Gallbladder (tissue), 1 donor: ENCODE data around the genes DEDD2, PHLDB3, ZNF283 and ZNF226.

DNA sequence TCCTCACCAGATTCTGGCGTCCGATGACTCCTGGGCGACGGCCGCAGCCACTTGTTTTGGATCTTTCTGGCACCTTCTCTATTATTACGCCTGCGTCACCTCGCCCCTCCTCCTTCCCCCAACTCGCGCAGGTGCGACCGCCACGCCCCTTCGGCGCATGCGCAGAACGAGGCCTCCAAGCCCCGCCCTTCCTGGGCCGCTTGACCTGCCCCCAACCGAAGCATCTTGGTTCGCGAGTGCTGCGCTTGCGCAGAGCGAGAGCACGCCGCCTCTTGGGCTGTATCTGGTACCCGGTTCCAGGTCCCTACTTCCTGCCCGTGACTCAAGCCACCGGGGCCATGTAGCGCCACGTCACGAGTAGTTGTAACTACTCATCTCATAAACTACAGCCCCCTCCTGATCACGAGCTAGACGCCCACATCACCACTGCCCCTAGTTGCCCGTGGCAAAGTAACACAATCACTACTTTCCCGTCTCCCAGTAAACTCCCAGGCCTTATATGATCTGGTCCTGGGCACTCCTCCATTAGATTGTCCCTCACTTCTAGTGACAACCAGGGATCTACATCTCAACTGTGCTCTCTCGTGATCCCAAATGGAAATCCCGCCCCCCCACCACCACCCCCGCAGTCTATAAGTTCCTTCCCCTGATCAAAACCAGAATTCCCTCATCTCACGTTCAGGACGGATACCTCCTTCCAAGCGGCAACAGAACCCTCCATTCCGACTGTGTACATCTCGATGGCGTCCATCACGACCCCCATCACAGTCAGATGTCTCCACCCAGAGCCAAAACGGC, at the start of gene DEDD2:
Gene DEDD2, minus strand, starts transcription at position 53 of the 798 bp plus-strand sequence.
- PRO-cap: bidirectional peak, plus-strand start at position 307 of the sequence, minus-strand start at position 53 of the sequence

DNA sequence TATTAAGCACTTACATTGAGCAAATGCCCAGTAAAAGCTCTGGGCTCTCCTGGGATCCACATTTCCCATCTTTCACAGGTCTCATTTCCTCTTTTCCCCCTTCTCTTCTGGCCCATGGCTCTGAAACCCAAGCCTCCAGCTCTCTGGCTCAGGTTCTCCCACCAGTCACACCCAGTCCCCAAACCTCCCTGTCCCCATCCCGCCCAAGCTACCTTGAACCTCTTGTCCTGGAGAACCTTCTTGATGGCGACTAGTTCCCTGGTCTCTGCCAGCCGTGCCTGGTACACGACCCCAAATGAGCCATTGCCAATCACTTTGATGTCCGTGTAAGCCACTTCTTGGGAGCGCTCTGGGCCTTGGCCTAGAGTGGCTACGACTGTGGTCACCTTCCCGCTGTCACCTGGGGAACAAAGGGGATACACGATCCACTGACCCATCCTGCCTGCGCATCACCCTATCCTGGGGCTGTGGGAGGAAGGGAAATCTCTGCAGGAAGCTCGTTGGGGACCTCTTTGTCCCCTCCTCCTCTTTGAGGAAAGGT, 2.6 kb downstream of the GSK3A start:
- PRO-cap: no peak

GRCh38 chr19:42279761-42280872, 11.1 kb downstream of the CIC start:
- PRO-cap: bidirectional peak, plus-strand start at chr19:42280554, minus-strand start at chr19:42280421

GRCh38 chr19:42294148-42295070, 7.5 kb upstream of the PRR19 start:
- PRO-cap: no peak

- PRO-cap: no peak
Observed at GRCh38 chr19:42330135-42330604, 4.7 kb downstream of the MEGF8 start.

DNA sequence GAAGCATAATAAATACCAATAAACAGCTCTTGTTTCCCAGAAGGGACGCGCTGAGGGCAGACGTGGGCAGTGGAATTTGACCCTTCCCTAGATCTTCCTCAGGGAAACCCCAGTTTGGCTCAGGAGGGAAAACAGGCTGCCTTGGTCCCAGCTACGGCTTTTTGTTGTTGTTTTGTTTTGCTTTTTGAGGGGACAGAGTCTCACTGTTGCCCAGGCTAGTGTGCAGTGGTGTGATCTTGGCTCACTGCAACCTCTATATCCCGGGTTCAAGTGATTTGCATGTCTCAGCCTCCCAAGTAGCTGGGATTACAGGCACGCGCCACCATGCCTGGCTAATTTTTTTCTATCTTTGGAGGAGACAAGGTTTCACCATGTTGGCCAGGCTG, 11.2 kb downstream of the CNFN start:
- PRO-cap: no peak

DNA sequence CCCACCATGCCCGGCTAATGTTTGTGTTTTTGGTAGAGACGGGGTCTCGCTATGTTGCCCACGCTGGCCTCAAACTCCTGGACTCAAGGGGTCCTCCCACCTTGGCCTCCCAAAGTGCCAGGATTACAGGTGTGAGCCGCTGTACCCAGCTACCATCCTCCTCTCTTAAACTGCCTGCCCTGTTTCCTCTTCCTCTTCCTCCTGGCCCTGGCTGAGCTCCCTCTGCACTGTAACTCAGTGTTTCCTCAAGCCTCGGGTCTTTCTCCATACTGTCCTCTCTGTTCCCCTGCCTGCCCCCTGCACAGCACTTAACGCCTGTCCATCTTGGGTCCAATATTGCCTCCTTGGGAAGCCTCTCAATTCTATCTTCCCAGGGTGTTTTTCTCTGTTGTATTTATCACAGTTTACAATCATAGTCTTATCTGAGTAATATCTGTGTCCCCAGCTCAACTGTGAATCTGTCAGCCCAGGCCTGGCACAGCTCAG, 6.1 kb downstream of the LIPE start:
- PRO-cap: no peak

- PRO-cap: no peak
Observed at GRCh38 chr19:42461501-42462204, 18.9 kb upstream of the CXCL17 start.

GRCh38 chr19:43502037-43502419, 2.5 kb downstream of the PHLDB3 start:
- PRO-cap: no peak

- PRO-cap: bidirectional peak, plus-strand start at chr19:43504293, minus-strand start at chr19:43504118; bidirectional peak, plus-strand start at chr19:43504641, minus-strand start at chr19:43504665; bidirectional peak, plus-strand start at chr19:43504828, minus-strand start at chr19:43504746
Observed at GRCh38 chr19:43504237-43505373, at the start of gene PHLDB3. Gene PHLDB3 (minus strand): TSS chr19:43504746.

DNA sequence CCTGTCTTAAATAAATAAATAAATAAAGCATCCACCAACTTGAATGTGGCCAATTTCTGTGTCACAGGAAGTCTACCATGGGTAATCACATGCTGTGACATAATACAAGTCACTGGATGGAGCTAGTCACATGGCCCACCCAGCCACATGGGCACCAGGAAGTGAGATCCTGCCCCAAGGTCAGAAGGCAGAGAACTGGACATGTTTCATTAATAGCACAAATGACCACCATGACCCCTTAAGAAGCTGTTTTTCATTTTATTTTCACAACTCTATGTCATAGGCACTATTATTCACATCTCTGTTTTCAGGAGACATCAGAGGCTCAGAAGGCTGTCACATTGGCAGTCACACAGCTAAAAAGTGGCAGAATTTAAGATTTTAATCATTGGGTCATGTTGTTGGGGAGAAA, 8.5 kb downstream of the PINLYP start:
- PRO-cap: no peak

DNA sequence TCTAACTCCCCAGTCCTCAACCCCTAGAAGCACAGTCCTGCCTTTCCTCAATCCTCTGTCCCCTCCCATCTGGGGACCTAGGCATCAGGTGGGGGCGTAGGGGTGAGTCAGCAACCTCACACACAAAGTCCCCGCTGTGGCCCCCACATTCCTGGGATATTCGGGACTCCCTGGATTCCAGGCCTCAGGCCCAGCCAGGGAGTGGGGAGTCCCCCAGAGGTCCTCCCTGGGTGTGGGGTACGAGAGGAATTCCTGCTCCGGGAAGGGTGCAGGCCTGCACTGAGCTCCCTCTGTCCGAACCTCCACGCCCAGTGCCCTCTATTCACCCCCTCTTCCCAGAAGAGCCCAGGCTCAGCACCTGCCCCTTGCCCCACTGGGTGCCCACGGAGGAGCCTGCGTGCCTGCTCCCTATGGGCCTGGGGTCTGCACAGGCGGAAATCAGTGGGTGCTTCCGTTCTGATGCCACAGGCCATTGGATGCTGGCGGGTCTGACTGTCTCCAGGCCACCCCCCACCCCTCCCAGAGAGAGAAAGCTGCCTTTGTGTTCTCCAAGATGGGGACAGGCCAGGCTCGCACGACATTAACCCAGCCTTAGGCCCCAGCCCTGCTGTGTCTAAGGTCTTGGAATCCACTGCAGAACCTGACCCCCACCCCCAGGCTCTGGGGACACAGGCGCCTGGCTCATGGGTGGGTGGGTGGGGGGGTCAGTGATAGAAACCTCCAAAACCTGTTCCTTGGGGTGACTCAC, 3.4 kb downstream of the CADM4 start:
- PRO-cap: no peak

GRCh38 chr19:43665077-43665884, 4.7 kb downstream of the PLAUR start:
- PRO-cap: no peak

DNA sequence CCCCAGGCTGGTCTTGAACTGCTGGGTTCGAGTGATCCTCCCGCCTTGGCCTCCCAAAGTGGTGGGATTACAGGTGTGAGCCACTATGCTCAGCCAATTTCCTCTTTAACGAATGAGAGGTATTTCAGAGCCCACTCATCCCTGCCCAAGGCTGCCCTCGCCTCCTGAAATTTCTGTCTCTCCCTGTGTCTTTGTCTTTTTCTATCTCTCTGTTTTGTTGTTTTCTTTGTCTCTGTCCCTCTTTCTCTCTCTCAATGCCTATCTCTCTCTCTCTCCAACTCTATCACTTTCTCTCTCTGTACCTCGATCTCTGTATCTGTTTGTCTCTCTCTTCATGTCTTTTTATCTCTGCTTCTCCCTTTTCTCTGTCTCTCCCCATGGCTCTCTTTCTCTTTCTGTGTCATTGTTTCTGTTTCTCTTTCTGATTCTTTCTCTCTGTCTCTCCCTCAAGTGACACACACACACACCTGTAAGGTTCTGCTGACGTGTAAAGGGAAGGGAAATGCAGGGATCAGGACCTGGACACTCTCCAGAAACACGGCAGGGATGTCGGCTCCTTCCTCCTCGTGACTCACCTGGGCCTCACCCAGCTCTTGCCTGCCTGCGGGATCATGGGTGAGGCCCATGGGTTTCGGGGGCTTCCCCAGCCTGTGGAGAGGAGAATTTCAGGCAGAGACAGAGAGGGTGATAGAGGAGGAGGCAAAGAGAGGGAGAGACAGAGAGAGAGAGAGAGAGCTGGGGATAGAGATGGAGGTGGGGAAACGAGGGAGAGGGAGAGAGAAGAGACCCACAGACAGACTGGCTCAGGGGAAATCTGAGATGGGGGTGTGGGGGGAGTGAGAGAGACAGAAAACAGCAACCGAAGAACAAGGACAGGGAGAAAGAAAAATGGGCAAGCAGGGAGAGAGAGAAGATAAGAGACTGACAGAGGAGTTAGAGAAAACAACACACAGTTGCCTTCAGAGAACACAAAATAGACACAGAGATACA, 5.4 kb upstream of the PLAUR start:
- PRO-cap: bidirectional peak, plus-strand start at position 690 of the sequence, minus-strand start at position 397 of the sequence

- PRO-cap: no peak
Observed at GRCh38 chr19:43756509-43757098, 1.8 kb upstream of the SMG9 start.

DNA sequence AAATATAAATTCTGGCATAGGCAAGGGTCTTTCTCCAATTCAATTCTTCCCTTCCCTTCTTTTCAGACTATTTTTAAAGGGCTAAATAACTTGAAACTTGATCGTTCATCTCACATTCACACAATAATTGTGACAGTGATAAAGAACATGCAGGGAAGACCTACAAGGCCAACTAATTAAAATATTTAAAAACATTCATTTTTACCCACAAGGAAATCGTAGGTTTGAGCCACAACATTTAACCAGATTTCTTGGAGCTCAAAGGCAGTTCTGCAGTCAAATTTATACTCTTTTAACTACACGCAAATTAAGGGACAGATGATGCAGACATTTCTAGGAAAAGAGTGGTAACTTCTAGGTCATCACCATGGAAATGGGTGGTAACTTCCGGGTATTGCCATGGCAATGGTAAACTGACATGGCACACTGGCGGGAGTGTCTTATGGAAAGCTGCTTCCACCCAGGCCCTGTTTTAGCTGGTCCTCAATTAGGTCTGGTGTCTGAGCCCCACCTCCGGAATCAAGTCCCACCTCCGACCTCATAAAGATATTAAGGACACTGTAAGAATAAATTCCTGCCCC, 10.3 kb upstream of the LYPD5 start:
- PRO-cap: no peak

DNA sequence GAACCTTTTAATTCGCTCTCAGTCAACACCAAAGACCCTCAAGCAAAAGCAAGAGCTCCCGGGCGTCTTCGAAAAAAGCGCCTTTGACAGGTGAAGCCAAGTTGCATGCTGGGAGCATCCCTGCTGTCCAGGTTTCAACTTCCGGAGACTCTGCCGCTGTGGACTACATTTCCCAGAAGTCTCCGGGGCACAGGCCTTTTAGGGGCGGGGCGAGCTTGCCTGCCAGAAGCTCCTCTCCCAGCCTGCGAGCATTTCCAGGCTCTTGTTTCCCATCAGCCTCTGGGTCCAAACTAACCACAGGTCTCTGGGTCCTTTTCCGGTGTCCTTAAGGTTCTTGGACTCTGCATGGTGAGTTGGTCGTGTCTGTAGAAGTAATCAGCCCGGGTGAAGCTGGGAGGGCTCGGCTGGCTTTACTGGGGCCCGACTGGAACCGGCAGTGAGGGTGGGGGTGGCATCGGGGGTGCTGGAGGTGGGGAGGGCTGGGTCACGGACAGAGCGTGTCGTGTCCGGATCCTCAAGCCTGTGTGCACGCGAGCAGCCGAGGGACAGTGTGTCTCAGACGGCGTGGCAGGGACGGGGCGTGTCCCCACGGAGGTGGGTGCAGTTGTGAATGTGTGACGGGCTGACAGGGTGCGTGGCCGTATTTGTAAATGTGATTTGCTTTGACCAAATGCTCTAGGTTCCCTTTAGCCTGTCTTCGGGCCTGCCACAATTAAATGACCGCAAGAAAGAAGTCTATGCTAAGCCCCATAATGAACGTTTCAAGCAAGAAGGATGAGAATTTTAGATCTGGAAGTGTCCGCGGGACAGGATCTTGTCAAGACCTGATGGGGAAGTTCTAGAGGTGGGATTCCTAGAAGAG, at the start of gene ZNF283:
Gene ZNF283, plus strand, starts transcription at position 225 of the 862 bp plus-strand sequence.
- PRO-cap: unidirectional peak, minus-strand start at position 526 of the sequence

DNA sequence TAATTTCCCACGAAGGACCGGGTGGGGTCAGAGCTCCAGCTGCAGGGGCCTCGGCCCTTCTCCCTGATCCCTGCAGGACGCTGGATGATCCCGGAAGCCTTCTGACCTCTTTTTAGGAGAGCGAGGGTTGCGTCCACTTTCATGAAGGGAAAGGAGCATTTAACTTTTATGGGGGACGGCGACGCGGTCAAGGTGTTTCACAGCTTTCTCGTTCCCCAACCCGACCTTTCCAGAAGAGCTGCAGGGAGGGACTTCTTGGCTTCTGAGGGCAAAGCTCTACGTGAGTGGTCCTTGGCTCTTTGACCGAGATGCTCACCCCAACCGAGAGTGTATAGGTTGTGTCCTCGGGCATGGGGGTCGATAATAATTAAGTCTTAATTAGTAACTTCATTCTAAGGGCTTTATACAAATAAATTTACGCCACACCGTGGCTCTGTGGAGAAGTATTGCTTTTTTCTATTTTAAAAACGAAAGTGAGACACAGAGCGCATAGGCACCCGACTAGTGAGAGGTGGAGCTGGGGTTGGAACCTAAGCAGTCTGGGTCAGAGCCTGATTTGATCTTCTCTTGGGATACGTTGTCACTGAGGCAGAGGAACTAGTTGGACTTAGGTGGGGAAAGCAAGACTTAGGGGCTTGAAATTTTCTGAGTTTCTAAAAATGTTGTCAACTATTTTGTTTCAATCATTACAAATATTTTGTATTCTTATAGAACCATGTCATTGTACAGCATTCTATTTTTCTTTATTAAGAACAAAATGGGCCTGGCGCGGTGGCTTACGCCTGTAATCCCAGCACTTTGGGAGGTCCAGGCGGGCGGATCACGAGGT, 932 bp downstream of the ZNF224 start:
- PRO-cap: no peak

DNA sequence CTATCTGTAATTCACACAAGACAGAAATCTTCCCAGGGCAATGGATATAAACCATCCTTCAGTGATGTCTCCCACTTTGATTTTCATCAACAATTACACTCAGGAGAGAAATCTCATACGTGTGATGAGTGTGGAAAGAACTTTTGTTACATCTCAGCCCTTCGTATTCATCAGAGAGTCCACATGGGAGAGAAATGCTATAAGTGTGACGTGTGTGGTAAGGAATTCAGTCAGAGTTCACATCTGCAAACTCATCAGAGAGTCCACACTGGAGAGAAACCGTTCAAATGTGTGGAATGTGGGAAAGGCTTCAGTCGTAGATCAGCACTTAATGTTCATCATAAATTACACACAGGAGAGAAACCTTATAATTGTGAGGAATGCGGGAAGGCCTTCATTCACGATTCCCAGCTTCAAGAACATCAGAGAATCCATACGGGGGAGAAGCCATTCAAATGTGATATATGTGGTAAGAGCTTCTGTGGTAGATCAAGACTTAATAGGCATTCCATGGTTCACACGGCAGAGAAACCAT, 6.6 kb upstream of the ZNF225 start:
- PRO-cap: no peak

GRCh38 chr19:44164377-44165492, at the start of gene ZNF226:
Gene ZNF226 (plus strand): TSS chr19:44165100.
- PRO-cap: bidirectional peak, plus-strand start at chr19:44165116, minus-strand start at chr19:44164868